Endothelial cell of umbilical vein (primary cell): ENCODE measurements around a stretch of chr21.

DNA sequence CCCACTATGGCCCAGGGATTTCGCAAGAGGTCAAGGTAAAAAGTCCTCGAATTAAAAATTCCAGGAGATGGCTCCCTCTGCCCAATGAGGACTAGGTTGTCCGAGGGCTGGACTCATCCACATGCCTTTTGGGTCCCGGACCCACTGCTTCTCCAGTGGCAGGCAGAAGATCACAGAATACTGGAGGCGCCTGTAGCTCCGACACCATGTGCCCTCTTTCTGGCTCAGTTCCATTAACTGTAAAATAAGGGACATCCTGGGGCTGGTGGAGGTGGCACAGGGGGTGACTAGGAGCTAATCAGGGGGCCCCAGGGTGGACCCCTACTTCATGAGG, 42.8 kb downstream of the RCAN1 start:
- PRO-cap: no peak
CAGE:
- cytosol, long polyA minus RNA: no peak
- cytosol, long polyA plus RNA: no peak
- long polyA plus RNA: no peak
- nucleus, long polyA minus RNA: no peak
- nucleus, long polyA plus RNA: no peak

DNA sequence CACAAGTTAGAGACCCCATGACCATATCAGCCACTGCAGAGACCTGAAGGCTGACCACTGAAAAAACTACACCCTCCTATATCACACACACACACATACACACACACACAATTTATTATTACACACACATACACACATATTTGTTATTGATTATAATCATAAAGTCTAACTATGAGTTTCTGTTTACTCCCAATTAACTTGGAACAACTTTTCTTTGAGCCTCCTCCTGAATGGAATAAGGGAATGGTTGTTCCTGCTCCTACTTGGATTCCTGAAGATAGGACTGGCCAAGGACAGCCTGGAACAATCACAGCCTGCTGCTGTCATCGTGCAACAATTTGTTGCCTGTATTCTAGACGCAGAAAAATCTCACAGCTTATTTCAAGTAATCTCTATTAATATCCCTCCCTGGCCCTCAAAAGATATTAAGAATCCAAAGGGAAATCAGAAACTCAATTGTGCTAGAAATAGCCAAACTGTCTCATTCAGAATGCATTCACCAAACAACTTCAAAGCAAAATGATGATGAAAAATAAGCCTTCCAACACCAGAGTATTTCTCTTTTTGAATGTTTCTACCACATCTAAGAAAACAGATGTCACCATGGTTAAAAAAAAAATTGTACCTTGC, 31.0 kb downstream of the RCAN1 start:
- PRO-cap: no peak
CAGE:
- cytosol, long polyA minus RNA: no peak
- cytosol, long polyA plus RNA: no peak
- long polyA plus RNA: no peak
- nucleus, long polyA minus RNA: no peak
- nucleus, long polyA plus RNA: no peak

DNA sequence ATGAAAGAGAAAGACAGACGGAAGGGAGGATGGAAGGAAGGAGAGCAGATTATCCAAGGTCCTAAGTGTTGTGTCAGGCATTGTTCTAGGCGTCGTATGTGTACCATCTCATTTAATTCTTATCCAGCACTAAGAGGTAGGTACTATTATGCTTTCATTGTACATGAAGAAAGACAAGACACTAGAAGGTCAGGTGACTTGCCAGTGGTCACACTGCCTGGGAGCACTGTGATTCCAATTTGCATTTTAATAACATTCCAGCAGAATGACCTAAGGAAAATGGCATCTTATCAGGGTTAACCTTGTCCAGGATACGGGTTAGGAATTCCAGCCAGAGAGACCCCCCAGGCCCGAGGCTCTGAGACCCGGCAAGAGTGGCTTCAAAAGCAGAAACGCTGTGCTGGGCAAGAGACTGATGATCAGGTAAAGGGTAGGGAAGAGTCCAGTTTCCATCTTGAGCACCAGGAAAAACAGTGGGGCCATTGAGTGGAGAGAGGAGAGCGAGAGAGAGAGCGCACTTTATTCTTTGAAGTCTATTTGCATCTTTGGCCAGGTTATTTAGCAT, 29.8 kb downstream of the CLIC6 start:
- PRO-cap: no peak
CAGE:
- cytosol, long polyA minus RNA: no peak
- cytosol, long polyA plus RNA: no peak
- long polyA plus RNA: no peak
- nucleus, long polyA minus RNA: no peak
- nucleus, long polyA plus RNA: no peak

DNA sequence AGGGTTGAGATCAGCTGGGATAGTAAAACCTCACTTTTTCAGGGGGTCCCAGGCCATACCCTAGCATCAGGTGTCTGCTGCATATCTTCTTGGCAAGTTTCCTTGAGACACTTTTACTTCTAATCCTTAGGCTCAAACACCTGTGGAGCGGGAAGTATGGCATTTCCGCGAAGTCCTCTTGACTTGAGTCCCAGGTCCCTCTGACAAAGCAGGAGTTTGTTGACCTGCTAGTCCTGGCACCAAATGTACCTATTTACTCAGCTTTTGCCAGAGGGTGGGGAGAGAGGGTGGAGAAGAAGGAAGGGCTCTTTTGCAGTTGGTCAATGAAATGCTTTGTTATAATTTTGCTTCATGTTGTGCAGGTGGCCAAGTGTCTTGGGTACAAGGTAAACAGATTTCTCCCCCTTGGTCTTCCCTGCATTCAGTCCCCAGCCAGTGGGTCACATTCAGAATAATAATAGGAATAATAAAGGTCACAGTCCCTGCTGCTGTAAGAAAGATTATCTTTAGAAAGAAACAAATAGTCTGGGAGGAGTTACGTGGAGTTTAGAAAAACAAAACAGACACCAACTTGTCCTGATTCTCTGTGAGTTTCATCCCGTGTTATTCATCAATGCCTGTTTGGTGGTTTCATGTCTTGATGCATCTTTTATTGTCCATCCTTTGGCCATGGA, 59.8 kb downstream of the CLIC6 start:
- PRO-cap: no peak
CAGE:
- cytosol, long polyA minus RNA: no peak
- cytosol, long polyA plus RNA: no peak
- long polyA plus RNA: no peak
- nucleus, long polyA minus RNA: no peak
- nucleus, long polyA plus RNA: no peak

- PRO-cap: no peak
CAGE:
- cytosol, long polyA minus RNA: no peak
- cytosol, long polyA plus RNA: no peak
- long polyA plus RNA: no peak
- nucleus, long polyA minus RNA: no peak
- nucleus, long polyA plus RNA: no peak
These were observed 126.1 kb downstream of the CLIC6 start for GRCh38 chr21:34794789-34795449.

GRCh38 chr21:34817049-34817817, 148.4 kb downstream of the CLIC6 start:
- PRO-cap: no peak
CAGE:
- cytosol, long polyA minus RNA: no peak
- cytosol, long polyA plus RNA: no peak
- long polyA plus RNA: no peak
- nucleus, long polyA minus RNA: no peak
- nucleus, long polyA plus RNA: no peak

- PRO-cap: bidirectional peak, plus-strand start at chr21:34836604, minus-strand start at chr21:34836363
CAGE:
- cytosol, long polyA minus RNA: no peak
- cytosol, long polyA plus RNA: no peak
- long polyA plus RNA: no peak
- nucleus, long polyA minus RNA: start-site peak on the plus strand at chr21:34836527-34836665, 56 reads; start-site peak on the plus strand at chr21:34836845-34836864, 14 reads
- nucleus, long polyA plus RNA: no peak
These were observed 167.6 kb downstream of the CLIC6 start for GRCh38 chr21:34836087-34837059.

- PRO-cap: no peak
CAGE:
- cytosol, long polyA minus RNA: no peak
- cytosol, long polyA plus RNA: no peak
- long polyA plus RNA: no peak
- nucleus, long polyA minus RNA: no peak
- nucleus, long polyA plus RNA: no peak
These were observed 185.1 kb downstream of the RUNX1 start for GRCh38 chr21:34863757-34864620.

DNA sequence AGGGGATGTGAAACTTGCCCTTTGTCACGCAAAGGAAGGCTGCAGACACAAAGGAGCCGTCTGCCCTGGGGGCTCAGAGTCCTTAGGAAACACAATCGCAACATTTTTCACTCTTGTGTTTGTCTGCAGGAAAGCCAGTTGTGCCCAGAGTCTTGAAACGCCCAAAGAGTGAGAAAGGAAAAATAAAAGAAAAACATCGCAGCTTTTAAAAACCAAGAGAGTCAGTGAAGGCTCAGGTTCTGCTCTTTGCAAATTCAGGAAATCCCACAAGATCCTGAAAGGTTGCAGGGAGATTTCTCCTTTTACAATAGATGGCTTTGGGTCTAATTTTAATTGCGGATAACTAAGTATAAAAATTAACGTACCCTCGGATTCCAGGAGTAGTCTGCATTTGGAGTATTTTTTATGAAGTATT, 183.0 kb downstream of the RUNX1 start:
- PRO-cap: no peak
CAGE:
- cytosol, long polyA minus RNA: no peak
- cytosol, long polyA plus RNA: no peak
- long polyA plus RNA: no peak
- nucleus, long polyA minus RNA: no peak
- nucleus, long polyA plus RNA: no peak

GRCh38 chr21:34867767-34868206, 181.3 kb downstream of the RUNX1 start:
- PRO-cap: no peak
CAGE:
- cytosol, long polyA minus RNA: no peak
- cytosol, long polyA plus RNA: no peak
- long polyA plus RNA: no peak
- nucleus, long polyA minus RNA: no peak
- nucleus, long polyA plus RNA: no peak

GRCh38 chr21:34872294-34873028, 176.6 kb downstream of the RUNX1 start:
- PRO-cap: no peak
CAGE:
- cytosol, long polyA minus RNA: no peak
- cytosol, long polyA plus RNA: no peak
- long polyA plus RNA: no peak
- nucleus, long polyA minus RNA: no peak
- nucleus, long polyA plus RNA: no peak

- PRO-cap: no peak
CAGE:
- cytosol, long polyA minus RNA: no peak
- cytosol, long polyA plus RNA: no peak
- long polyA plus RNA: no peak
- nucleus, long polyA minus RNA: no peak
- nucleus, long polyA plus RNA: no peak
These were observed 123.1 kb upstream of the RUNX1 start for GRCh38 chr21:35172204-35172593.

DNA sequence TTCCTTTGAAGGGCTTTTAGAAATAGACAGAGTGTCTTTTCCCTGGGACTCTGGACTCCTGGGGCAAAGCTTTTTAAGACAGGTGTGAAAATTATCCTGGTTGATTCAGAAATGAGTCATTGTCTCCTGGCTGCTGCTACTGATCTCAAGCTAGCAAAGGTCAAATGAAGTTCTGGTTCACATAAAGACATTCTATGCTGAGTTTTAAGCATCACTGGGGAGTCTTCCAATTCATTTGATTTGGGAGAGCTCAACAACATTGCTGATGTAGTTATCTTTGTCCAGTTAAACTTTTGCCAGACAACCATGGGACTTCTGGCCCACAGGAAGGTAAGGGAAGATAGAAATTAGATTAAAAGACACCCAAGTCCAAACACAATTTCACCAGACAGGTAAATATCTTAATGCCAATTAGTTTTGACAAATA, 141.4 kb upstream of the RUNX1 start:
- PRO-cap: no peak
CAGE:
- cytosol, long polyA minus RNA: no peak
- cytosol, long polyA plus RNA: no peak
- long polyA plus RNA: no peak
- nucleus, long polyA minus RNA: no peak
- nucleus, long polyA plus RNA: no peak

DNA sequence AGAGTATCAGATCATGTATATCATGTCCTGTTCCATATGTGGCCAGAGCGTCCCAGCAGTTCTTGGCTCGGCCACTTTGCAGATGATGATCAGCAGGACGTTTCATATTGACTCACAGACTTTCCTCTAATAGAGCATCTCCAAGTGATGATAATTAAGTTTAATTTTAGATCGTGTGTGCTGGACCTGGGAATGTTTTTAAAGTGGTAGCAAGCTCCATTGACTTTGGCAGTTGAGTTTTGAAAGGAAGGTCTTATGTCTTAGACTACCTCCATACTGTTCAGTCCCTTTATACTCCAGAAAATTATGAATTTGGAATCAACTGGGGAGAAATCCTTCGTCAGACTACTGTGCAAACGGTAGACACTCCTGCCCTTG, 154.6 kb upstream of the RUNX1 start:
- PRO-cap: no peak
CAGE:
- cytosol, long polyA minus RNA: no peak
- cytosol, long polyA plus RNA: no peak
- long polyA plus RNA: no peak
- nucleus, long polyA minus RNA: no peak
- nucleus, long polyA plus RNA: no peak

DNA sequence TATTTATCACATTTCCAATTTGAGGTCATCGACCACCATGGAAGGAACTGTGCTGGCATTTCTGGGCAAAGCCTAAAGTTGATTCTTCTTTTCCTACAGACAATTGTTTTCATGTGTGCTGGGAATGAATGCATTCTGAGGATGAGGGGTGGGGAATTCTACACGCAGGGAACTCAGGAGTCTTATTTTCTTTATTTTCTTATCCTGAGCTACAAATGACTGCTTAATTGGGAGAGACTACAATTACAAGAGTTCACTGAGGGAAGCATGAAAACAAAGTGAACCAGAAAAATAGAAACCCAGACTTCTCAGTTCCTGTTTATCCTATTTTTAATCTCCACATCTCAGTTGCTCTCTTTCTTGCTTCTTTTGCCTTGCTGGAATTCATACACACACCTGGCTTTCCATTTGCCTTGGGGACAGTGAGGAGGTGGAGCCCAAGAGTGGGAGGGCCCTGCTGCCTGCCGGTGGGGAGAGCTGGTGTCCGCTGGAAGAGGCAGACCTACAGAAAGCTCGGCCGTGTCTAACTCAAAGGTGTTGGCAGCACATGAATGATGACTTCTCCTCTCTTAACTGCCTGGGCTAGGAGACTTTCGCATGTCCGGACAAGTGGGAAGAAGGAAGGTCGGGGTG, 156.9 kb upstream of the RUNX1 start:
- PRO-cap: no peak
CAGE:
- cytosol, long polyA minus RNA: no peak
- cytosol, long polyA plus RNA: no peak
- long polyA plus RNA: no peak
- nucleus, long polyA minus RNA: no peak
- nucleus, long polyA plus RNA: no peak

DNA sequence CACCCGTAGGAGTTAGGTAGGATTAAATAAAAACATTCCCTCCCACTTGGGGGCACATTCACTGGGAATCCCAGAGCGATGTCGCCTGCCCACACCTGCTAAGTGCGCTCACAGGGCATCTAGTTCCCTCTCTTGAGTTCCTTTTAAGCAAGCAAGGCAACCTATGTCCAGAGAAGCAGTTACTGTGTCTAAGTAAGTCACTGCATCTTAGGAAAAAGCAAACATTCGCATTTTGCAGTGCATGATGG, 418 bp upstream of the CBR3 start:
- PRO-cap: no peak
CAGE:
- cytosol, long polyA minus RNA: no peak
- cytosol, long polyA plus RNA: no peak
- long polyA plus RNA: no peak
- nucleus, long polyA minus RNA: no peak
- nucleus, long polyA plus RNA: no peak

DNA sequence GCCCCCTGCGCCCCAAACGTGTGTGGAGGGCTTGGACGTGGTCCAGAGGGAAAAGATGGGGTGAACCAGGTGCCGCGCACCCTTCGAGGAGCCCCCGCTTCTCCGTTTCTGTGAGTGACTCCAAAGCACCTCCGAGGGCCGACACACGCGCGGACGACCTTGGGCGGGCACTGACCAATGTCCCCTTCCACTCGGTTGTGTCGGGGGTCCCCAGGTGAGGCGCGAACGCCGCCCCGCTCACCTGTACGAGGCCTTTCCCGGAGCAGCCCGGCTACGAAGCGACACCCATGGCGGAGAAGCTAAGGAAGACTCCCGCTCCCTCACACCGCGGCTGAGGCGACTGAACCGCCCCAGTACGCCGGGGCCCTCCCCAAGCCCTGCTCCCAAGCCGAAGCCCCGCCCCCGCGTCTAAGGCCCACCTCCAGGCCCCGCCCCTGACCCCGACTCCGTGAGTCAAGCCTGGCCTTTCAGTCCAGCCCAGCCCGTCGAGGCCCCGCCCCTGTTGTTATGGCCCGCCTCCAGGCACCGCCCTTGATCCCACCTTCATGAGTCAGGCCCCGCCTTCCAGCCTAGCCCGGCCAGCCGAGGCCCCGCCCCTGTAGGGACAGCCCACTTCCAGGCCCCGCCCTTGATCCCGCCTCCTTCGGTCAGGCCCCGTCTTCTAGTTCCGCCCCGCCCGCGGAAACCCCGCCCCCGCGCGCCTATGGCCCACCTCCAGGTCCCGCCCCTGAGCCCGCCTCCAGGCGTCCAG, 473 bp upstream of the DOP1B start:
- PRO-cap: unidirectional peak, minus-strand start at position 342 of the sequence
CAGE:
- cytosol, long polyA minus RNA: no peak
- cytosol, long polyA plus RNA: no peak
- long polyA plus RNA: no peak
- nucleus, long polyA minus RNA: no peak
- nucleus, long polyA plus RNA: no peak

DNA sequence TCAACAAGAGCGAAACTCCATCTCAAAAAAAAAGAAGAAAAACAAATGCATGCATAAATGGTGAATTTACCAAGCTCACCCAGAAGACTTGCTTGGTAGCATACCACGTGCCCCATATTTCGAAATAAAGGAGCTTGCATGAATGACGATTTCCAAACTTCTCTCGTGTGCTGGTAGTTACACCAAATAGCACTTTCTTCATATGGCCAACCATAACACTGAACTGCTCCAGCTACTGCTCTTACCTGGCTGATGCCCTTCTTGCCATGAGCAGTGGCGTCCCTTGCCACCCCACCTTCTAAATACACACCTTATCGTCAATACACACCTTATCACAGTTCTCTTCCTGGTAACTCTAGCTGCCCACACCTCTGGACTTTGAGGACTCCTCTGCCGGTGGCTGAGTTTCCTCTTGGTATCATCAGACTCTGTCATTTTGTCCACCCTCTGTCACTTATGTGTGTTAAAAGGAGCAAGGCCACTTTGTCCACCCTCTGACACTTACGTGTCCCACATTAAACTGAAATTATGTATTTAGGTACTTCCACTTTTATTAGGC, 2.9 kb downstream of the DOP1B start:
- PRO-cap: no peak
CAGE:
- cytosol, long polyA minus RNA: no peak
- cytosol, long polyA plus RNA: no peak
- long polyA plus RNA: no peak
- nucleus, long polyA minus RNA: no peak
- nucleus, long polyA plus RNA: no peak

- PRO-cap: no peak
CAGE:
- cytosol, long polyA minus RNA: no peak
- cytosol, long polyA plus RNA: no peak
- long polyA plus RNA: no peak
- nucleus, long polyA minus RNA: no peak
- nucleus, long polyA plus RNA: no peak
These were observed 7.8 kb downstream of the DOP1B start for GRCh38 chr21:36164377-36164871.

DNA sequence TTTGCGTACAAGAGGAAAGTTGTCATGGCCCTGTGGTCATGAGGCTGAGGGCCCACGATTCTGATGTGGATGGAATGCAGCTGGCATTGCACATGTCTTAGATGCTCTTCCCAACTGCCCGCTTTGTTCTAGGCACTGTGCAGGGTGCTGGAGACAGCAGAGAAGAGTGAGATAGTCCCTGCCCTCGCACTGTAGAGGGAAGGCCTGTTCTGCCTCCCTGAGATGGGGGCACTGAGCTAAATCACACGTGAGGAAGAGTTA, 40.7 kb downstream of the DOP1B start:
- PRO-cap: no peak
CAGE:
- cytosol, long polyA minus RNA: no peak
- cytosol, long polyA plus RNA: no peak
- long polyA plus RNA: no peak
- nucleus, long polyA minus RNA: no peak
- nucleus, long polyA plus RNA: no peak